Endometrial microvascular endothelial cells (primary cell): ENCODE measurements around the gene STK40.

DNA sequence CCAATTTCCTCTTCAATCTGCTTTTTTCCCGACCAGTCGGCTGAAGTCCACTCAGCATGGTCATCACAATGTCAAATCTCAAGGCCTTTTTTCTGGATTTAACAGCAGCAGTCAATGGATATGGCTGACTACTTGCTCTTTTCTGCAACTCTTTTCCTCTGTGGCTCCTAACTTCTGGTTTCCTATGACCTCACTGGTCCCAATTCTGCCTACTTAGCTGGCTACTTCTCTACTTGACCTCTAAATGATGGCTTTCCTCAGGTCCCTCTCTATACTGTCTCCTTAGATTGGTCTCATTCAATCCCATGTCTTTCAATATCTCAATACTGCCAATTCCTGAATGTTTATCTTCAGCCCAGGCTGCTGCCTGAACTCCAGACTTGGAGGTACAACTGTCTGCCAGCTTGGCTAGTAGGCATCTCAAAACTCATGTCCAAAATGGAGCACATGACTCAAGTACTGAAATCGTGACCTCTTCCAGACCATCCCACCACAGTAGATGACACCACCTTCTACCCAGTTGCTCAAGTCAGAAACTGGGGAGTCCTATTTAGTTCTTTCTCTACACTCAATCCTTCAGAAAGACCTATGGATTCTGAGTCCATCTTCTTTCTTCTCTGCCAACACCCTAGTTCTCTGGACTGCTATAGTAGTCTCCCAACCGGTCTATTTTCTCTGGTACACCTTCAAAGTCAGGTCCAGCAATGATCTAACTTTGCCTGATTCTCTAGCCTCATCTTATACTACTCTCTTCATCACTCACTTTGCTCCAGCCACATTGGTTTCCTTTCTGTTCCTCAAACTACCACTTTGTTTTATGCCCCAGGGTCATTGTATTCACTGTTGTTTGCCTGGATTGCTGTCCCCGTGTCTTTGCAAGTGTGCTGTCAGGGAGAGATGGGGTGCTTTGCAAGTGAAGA lies 23.4 kb downstream of the TFAP2E start:
- RAMPAGE, long total RNA, result no peak

DNA sequence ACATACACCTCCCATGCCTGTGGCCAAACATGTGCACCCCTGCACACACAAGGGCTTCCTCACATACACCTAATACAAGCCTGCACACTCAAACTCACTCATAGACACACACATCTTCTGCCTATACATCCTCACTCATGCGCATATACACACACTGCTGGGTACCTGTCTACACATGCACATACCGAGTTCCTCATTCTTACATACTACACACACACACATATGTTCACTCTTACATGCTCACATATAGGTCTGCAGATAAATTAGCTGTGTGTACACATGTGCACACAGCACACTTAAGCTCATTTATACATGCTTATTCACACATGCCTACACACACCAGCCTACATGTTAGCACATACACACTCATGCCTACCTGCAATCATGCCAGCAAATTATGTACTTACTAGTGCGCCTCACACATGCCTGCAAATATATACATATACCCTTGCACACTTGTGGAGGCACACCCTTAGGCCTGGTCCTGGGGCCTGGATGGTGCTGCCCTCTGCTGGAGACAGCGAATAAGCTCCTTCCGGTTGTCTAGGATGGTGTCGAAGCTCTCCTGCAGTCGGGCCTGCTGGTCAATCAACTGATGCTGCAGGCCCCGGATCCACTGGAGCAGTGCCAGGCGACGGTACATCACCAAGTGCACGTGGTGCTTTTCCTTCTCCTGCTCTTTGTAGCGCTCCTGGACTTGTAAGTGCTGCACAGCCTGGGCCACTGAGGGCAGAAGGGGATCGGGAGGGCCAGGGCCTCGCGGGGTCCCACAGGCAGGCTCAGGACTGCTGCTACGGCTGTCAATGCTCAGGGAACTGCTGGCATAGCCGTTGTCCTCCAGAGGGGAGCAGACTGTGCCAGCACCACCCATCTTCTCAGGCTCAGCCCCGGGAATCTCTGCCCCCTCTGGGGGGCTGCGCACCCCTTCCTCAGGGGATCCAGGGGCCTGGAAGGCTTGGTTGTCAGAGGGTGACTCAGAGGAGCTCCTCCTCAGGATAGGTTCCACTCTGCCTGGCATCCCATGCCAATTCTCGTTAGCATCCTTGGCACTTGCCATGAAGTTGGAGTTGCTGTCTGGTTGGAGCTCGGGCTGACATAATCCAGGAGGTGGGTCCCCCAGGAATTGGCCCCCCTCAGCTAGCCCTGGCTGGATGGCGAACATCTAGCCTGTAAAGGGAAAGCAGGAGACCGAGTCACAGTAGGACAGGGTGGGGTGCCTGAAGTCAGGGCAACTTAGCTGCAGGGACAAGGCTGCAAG lies 3.1 kb downstream of the C1orf216 start:
- RAMPAGE, long total RNA, result no peak

- RAMPAGE, long total RNA, result no peak
Observed at GRCh38 chr1:35764273-35764730, 5.5 kb downstream of the CLSPN start.

- RAMPAGE, long total RNA, result no peak
Observed at GRCh38 chr1:35809903-35810519, 2.2 kb downstream of the AGO4 start.

GRCh38 chr1:35851545-35852556 lies 31.2 kb upstream of the AGO1 start:
- RAMPAGE, long total RNA, result no peak

DNA sequence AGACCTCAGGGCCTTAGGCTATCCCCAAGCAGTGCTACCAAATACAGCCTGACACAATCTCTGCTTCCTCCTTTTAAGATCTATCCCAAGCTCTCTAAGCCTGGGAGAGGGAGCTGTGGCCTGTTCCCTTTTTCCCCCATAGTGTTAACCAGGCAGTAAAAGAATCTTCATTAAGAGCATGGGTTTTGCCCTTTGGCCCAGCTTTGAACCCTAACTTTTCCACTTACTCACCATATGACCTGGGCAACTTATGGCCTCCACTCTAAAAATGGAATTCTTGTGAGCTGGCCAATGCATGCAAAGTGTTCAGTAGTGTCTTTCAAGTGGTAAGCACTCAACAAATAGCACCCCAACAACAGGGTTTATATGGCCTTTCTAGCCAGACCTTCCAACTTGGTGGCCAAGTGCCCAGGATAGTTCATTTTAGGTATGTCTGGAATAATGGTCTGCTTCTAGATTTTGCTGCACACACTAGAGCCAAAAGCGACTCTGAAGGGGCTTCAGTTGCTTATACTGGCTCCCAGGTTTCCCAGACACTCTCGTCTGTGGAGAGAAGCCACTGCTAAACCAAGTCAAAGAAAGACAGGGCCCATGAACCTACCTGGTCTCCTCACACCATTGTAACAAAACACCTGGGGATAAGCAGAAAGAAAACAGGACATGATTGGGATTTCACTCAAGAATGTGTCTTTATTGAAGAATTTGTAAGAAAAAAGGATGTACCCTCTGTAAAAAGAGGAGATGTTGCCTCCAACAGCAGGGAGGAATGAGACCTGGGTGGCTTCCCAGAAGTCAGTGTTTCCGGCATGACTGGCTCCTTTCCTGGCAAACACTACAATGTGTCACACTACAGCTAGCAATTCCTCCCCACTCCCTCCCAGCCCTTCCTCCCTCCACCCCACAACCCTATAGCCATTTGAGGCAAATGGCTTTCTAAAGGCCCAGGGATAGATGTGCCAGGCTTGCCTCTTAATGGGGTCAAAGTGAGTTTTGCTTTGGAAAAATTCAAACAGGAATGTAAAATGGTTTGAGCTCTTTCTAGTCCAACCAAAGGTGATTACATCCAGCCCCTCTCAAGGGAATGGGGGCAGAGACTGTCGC lies 11.2 kb upstream of the COL8A2 start:
- RAMPAGE, long total RNA, result no peak

DNA sequence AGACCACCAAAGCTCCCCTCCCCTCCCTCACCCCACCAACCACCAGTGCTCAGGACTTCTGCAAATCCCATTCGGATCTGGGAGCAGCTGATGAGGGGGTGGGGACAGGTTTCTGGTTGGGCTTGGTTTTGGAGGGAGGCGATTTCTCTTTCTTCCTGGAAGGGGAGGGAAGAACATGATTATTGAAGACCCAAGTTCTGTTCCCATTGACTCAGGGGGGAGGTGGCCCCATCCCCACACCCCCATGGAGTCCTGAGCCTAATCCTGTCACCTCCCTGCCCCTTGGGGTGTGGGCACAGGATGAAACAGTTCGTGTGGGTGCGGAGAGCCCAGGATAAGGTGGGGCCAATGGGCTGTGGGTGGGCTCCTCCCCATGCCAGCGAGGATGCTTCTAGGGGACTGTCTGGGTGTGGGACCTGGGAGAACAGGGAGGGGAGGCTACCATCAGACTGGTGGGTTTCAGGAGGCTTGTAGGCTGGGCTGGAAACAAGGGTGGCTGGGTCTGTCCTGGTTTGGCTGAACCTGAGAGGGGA lies 1.5 kb downstream of the MAP7D1 start:
- RAMPAGE, long total RNA, result no peak

- RAMPAGE, long total RNA, result no peak
Observed at GRCh38 chr1:36204203-36204845, 19.9 kb upstream of the THRAP3 start.

DNA sequence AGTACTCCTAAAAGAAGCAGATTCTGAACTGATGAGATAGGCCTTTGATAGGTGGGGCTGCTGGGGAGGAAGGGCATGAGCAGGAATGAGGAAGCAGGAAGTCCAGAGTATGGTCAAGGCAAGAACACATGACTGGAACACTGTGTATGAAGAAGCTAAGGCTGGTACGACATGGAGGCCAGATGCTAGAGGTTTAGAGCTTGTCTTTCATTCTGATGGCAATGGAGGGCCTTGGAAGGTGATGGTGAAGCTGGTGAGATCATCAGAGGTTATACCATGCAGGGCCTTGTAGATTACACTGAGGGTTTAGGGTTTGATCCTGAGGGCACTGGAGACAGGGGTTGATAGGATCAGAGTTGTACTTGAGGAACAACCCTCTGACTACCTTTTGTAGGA lies 11.4 kb upstream of the THRAP3 start:
- RAMPAGE, long total RNA, result no peak

- RAMPAGE, long total RNA, result no peak
Observed at GRCh38 chr1:36231244-36231666, 7.0 kb downstream of the THRAP3 start.

DNA sequence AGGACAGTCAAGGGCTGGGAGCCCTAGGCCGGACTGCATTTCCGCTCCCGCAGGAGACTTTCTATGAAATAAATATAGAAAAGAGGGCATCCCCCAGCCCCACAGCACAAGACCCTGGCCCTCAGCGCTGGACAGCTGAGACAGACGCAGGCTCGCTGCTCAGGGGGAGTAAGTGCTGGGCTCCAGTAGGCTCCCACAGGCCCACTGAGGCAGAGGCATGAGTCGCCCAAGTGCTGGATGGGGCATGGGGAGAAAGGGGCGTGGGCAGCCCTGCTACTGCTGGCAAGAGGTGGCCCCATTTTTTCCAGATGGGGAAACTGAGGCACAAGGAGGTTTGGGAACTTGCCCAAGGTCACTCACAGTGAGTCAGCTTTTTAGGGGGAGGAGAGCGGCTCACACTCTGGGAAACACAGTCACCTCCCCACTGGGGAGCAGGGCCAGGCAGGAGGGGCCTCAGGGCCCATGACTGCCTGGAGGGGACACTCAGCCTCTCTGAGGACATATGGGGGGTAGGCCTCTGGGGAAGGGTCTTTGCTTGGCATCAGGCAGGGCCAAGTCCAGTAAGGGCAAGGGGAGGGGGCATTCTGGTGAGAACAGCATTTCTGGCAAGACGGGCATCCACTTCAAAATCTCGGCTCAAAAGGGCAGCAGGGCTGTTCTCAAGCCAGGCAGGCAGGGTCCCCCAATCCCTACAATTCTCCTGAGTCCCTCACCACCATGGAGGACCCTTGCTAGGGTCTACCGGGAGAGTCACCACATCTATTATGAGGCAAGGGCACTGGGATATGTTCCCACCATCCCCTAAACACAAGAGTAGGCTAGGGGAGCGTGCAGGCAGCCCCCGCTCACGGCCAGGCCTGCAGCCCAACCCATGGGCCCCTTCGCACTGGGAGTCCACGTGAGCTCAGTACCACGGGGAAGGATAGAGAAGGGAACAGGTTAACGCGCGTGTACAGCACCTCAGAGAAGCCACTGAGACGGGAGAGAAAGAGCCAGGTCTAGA lies 16.8 kb upstream of the EVA1B start:
- RAMPAGE, long total RNA, result no peak

- RAMPAGE, long total RNA, result no peak
Observed at GRCh38 chr1:36344054-36344696, 20.7 kb upstream of the EVA1B start.

- RAMPAGE, long total RNA, result no peak
Observed at GRCh38 chr1:36385548-36386090, at the start of gene STK40. Gene STK40, minus strand, starts transcription at chr1:36385924.

GRCh38 chr1:36471778-36472442 lies 7.7 kb upstream of the MRPS15 start:
- RAMPAGE, long total RNA, result no peak

- RAMPAGE, long total RNA, result no peak
Observed at GRCh38 chr1:37325799-37326309, 148.5 kb upstream of the ZC3H12A start.

GRCh38 chr1:37485094-37485962 lies 10.9 kb downstream of the ZC3H12A start:
- RAMPAGE, long total RNA, result no peak

GRCh38 chr1:37485963-37486543 lies 11.7 kb downstream of the ZC3H12A start:
- RAMPAGE, long total RNA, result no peak

GRCh38 chr1:37486544-37487196 lies 12.3 kb downstream of the ZC3H12A start:
- RAMPAGE, long total RNA, result no peak

GRCh38 chr1:37857147-37857827 lies 2.1 kb downstream of the MTF1 start:
- RAMPAGE, long total RNA, result no peak

DNA sequence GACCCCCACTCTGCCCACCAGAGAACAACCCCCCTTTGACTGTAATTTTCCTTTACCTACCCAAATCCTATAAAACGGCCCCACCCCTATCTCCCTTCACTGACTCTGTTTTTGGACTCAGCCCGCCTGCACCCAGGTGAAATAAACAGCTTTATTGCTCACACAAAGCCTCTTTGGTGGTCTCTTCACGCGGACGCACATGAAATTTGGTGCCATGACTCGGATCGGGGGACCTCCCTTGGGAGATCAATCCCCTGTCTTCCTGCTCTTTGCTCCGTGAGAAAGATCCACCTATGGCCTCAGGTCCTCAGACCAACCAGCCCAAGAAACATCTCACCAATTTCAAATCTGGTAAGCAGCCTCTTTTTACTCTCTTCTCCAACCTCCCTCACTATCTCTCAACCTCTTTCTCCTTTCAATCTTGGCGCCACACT lies 378.7 kb upstream of the POU3F1 start:
- RAMPAGE, long total RNA, result no peak